ENCODE data around the genes C10orf67 and GAD2.

DNA sequence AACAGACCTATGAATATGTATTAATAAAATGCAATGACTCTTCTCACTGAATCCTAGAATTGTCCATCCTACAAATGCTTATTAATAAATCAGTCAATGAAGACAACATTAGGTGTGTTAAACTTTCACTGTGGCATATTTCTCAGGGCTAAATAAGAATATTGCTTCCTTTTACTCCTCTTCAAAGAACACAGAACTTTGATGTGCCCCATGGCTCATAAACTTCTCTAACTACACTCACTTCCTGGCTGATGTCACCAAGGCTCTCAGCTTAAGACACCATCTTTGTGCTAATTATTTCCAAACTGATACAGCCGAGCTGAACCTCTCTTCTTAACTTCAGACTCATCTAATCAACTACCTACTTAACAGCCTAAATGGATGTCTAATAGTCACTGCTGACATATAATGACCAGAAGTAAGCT, 3.7 kb downstream of the C10orf67 start:
- RRBS: no CpG with 5 or more reads among the region's 1 CpG

GRCh38 chr10:23344198-23345042, at the start of gene C10orf67:
C10orf67 (minus strand) TSS chr10:23344797.
- RRBS: no CpG with 5 or more reads among the region's 32 CpGs

- RRBS: no CpG with 5 or more reads among the region's 2 CpGs
Observed at GRCh38 chr10:23362873-23363195, 18.2 kb upstream of the C10orf67 start.

DNA sequence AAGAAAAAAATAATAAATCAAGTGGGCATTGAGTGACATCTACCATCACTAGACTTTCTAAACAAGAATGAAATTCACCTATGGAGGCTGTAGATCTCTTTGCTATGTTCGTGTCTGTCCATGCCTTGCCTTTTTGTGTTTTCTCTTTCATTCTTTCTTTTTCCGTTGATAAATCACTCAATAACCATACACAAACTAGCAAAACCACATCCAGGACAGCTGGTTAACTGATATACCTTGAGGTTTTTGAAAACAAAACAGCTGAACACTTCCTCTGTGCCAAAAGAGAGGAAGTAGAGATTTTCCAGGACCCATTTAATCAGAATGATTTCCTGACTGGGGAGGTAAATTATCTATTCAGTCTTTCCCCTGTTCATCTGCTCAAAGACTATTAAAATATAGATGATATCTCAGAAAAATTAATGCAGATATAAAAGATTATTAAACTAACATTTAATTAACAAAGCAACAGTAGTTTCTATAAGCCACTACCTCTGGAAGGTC, 24.3 kb upstream of the C10orf67 start:
- RRBS: no CpG with 5 or more reads among the region's 2 CpGs

DNA sequence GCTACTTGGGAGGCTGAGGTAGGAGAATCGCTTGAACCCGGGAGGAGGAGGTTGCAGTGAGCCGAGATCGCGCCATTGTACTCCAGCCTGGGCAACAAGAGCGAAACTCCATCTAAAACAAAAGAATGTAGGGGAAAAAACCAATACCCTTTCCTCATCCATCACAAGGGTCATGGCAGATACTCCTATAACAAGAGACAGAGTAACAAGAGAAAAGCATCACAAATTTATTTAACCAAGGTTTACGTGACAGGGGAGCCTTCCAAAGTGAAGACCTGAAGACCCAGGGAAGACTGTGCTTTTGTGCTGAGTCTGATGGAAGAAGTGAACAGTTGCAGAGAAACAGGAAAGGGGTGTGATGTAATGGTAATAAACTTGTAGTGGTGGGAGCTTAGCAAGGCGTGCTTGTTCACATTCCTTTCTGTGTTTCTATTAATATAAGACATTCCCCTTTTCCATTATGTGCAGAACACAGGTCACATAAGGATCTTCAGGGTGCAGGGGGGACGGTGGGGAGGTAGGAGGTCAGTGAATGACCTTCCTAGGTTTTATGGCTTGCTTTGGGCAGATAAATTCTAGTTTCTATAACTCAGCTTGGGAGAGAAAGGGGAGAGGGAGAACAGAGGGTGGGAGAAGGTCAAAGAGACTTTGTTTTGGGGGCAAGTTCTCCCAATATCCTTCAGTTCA, 25.5 kb upstream of the C10orf67 start:
- RRBS: no CpG with 5 or more reads among the region's 9 CpGs

DNA sequence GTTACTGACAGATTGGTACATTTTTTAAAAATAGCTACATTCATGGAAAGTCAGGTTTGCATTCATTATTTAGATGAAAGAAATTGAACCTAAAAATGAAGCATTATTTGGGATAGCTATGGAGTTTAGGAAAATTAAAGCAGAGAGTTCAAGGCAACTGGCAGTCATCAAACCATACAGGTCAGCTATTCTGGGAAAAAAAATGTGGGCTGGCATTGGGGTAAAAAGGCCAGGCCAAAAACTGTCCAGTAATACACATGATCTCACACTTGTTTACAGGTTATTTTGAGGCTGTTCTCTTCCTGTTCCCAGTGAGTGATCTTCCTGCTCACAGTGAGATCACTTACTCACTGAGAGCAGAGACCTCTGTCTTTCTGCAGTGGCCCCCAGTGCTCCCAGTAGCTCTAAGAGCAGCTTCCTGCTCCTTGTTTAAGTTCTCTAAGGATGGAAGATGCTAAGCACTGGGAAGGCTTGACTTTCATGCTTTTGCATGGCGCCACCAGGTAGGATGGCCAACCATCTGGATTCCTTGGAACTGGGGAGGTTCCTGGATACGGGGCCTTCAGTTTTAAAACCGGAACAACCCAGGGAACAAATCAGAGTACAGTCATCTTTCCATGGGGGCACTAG, 93.6 kb upstream of the KIAA1217 start:
- RRBS: no CpG with 5 or more reads among the region's 3 CpGs

DNA sequence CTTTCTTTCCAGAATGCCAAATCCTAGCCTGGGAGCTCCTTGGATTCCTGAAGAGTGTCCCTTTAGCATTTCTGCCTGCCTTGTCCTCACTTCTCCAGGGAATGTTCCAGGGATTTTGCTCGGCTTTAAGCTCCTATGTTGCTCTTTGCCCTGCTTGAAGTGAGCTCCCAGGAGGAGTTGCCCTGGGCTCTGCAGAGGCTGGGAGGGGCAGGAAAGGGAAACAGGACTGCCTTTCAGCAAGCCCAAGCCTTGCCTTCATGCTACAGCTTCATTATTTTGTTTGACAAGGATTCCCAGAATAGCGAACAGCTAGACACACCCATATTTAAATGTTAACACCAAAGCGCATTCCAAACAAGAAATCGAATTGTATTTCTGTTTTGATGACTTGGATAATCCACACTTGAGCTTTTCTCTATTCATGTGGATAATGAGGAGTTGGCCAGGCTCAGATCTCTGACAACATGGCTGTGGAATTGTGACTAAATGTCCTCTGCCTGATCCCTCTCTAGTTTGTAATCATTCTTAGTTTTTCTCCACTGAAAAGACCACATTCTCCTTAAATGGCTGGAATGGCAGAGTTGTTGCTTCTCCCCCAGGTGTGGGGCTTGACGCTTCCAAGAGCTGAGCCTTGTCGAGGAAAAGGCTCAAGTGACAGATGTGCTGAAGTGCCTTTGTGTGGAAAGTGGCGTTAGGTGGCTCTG, 6.3 kb downstream of the KIAA1217 start:
- RRBS: no CpG with 5 or more reads among the region's 7 CpGs

- RRBS: no CpG with 5 or more reads among the region's 7 CpGs
Observed at GRCh38 chr10:24438004-24438586, 229.2 kb downstream of the KIAA1217 start.

GRCh38 chr10:24465895-24466679, 257.1 kb downstream of the KIAA1217 start:
- RRBS: no CpG with 5 or more reads among the region's 13 CpGs

DNA sequence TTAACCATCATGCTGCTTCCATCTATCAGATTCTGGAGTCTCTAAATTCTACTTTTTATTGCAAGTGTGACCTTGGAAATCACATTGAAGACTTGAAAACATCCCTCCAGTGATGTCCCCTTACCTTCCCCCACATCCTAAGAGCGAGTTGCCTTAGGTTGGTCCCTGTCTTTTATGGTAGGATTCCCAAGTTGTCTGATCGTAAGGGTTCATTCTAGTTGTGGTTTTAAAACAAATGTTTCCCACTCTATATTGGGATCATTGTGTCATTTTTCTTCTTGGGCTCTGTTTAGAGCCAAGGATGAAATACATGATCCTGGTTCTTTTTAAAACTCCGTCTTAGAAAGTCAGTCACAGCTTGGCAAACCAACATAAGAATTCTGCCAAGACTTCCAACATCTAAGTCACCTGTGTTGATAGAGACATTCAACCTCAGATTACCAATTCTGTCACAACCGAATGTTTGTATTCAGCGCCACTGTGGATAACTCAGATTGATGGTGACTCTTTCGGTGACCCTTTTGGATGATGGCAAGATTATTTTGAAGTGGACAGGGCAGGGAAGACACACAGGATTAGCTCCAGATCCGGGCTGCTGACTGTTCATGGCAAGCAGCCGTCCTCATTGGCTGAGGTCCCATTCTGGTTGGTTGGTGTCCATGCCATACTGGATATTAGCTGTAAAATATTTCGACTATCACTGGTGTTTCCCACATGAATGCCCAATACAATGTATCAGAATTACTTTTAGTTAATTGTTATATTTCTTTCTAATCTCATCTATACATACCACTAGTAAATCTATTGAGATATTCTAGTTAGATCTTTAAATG, 255.4 kb downstream of the ARHGAP21 start:
- RRBS: no CpG with 5 or more reads among the region's 9 CpGs

DNA sequence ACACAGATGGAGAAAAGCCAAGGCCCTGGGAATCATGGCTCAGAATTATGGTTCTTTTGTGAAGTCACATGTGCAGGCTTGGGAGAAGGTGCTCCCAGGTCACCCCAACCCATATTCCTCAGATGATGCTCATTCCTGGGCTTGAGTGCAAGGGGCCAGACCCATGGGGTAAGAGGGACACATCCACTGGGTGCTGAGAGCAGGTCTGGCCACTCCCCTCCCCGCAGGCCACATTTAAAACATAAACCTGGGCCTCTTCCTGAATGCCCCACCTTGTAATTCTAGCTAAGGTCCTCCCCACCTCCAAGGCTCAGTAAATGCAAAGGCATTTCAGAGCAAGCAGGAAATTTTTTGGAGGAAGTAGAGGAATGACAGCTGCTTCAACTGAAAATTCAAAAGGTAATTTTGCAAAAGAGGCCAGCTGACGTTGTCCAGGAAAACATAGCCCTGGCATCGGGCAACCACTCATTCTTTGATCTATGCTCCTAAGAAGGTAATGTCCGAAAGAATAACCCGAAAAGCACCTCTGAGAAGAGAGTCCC, 172.5 kb downstream of the ARHGAP21 start:
- RRBS: no CpG with 5 or more reads among the region's 5 CpGs

- RRBS: no CpG with 5 or more reads among the region's 3 CpGs
Observed at GRCh38 chr10:24622572-24623020, 101.1 kb downstream of the ARHGAP21 start.

- RRBS: 19% methylated on average over 1 of the region's 18 CpGs
Observed at GRCh38 chr10:24721805-24722164, 1.9 kb downstream of the ARHGAP21 start.

- RRBS: no CpG with 5 or more reads among the region's 2 CpGs
Observed at GRCh38 chr10:24902207-24902654, 50.2 kb downstream of the PRTFDC1 start.

GRCh38 chr10:25080830-25081439, 64.5 kb downstream of the THNSL1 start:
- RRBS: no CpG with 5 or more reads among the region's 10 CpGs

DNA sequence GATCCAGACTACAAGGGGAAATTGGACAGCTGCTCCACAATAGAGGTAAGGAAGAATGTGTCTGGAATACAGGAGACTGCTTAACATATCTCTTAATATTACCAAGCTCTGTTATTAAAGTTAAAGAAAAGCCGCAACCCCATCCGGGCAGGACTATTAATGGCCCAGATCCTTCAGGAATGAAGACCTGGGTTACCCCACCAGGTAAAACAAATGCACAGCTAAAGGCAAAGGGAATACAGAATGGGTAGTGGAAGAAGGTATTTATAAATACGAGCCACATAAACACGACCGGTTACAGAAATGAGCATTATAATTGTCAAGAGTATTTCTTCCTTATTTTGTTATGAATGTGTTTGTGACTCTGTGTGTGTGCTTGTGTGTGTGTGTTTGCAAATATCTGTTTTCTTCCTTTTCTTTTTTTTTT, 49.5 kb upstream of the MYO3A start:
- RRBS: no CpG with 5 or more reads among the region's 5 CpGs

DNA sequence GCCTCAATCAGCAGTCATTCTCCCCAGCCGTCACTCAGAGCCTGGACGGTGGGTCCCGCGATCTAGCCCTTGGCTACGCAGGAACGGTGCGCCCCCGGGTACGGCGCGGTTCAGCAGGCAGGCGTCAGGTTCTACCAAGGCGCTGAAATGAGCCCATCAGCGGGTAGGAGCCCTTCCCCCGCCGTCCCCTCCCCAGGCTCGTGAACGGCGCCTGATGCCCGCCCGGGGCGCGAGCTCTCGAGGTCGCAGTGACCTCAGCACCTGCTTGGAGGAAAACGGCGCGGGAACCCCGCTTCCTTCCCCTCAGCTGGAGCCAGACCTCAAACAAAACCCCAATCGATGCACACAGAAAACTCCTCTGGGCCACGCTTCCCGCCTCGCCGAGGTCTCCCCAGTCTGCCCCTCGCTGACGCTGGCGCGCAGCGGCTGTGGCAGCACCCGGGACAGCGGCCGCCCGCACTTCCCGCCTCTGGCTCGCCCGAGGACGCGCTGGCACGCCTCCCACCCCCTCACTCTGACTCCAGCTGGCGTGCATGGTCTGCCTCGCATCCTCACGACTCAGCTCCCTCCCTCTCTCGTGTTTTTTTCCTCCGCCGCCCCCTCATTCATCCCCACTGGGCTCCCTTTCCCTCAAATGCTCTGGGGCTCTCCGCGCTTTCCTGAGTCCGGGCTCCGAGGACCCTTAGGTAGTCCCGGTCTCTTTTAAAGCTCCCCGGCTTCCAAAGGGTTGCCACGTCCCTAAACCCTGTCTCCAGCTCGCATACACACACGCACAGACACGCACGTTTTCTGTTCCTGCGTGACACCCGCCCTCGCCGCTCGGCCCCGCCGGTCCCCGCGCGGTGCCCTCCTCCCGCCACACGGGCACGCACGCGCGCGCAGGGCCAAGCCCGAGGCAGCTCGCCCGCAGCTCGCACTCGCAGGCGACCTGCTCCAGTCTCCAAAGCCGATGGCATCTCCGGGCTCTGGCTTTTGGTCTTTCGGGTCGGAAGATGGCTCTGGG, at the start of gene GAD2:
TSS of gene GAD2 (plus strand) at position 914 of the 1,003 bp plus-strand sequence.
- RRBS: 10% methylated on average over 20 of the region's 93 CpGs

- RRBS: no CpG with 5 or more reads among the region's 1 CpG
Observed at GRCh38 chr10:26436846-26437166, 1.3 kb upstream of the APBB1IP start.

DNA sequence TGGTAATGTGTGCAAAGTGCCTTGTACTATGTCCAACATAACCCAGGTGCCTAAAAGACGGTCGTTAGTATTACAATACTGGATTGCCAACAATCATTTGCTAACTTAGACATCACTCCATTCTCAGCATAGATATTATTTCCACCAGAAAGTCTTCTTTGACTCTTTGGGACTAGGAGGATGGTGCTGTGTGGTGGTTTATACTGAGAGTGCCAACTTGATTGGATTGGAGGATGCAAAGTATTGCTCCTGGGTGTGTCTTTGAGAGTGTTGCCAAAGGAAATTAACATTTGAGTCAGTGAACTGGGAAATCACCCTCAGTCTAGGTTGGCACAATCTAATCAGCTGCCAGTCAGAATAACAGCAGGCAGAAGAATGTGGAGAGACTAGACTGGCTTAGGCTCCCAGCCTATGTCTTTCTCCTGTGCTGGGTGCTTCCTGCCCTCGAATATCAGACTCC, 85.1 kb upstream of the PDSS1 start:
- RRBS: no CpG with 5 or more reads among the region's 3 CpGs

- RRBS: no CpG with 5 or more reads among the region's 8 CpGs
Observed at GRCh38 chr10:26682719-26683490, 14.6 kb upstream of the PDSS1 start.